Trachea (tissue), 1 donor: ENCODE measurements around the gene MFAP2.

DNA sequence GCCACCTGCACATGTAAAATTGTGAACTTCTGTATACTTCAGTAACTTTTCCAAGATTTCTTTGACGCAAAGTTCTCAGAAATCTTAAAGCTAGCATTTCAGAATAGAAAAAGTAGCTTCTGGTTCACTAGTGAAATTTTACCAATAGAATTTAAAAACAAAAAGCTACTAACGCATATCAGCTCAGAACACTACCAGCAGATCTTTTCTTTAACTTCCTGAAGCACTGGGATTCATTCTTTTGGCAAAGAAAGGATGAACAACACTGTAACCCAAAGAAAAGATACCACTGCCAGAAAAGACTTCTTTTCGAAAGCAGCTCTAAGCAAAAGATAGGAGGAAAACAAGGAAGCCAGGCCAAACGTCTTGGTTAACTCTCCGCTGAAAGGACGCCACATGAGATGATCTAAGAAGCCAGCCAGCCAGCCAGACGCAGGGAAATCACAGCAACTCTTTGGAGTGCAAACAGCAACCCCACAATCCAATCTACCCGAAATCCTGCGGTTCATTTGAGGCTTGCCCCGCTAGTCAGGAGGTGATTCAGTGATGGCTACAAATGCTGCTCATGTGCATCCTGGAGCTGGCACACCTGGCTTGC lies 171.9 kb downstream of the NECAP2 start:
- PRO-cap = no peak

GRCh38 chr1:16613820-16614291 lies 173.3 kb downstream of the NECAP2 start:
- PRO-cap = no peak

- PRO-cap = no peak
Measured at GRCh38 chr1:16647210-16647944, 206.9 kb downstream of the NECAP2 start.

DNA sequence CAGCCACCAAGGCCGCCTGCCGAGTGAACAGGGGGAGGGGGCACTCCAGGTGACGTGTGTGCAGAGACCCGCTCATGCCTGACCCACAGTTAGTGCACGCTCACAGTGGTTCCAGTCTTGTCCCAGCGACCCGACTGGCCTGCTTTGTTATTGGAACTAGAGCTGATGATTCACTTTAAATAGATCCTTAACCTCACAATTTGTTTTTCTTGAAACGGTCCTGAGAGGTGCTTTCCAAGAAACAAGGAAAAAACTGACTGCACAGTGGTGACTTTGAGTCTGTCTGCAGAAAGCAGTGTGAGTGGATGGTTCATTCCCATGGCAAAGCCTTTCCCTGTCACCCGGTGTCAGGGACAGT lies 149.0 kb upstream of the CROCC start:
- PRO-cap = no peak

DNA sequence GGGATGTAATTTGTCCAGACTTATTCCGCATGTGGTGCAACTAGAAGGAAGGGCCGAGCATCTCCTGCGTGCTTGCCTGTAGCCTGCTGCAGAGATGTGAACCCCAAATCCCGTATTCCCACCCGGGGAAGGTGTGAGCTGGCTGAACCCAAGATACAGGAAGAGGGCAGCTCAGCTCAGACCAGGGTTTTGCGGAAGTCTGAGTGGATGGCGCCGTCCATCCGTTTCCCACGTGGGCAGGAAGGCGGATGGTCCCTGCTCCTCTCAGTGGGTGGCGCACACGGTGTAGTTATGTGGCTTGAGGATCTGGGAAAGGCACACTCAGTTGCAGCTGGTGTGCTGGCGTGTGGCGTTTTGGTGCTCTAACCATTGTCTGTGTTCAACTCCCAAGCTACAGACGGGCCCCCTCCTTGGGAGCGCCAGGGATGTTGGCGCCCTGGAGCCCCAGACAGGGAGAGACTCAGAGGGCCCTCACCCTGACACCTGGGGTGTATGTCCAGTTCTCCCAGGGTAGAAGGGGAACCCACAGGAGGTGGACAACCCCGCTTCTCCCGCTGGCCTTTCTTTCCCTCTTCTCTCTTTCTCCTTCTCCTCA lies 1.3 kb downstream of the CROCC start:
- PRO-cap = no peak

DNA sequence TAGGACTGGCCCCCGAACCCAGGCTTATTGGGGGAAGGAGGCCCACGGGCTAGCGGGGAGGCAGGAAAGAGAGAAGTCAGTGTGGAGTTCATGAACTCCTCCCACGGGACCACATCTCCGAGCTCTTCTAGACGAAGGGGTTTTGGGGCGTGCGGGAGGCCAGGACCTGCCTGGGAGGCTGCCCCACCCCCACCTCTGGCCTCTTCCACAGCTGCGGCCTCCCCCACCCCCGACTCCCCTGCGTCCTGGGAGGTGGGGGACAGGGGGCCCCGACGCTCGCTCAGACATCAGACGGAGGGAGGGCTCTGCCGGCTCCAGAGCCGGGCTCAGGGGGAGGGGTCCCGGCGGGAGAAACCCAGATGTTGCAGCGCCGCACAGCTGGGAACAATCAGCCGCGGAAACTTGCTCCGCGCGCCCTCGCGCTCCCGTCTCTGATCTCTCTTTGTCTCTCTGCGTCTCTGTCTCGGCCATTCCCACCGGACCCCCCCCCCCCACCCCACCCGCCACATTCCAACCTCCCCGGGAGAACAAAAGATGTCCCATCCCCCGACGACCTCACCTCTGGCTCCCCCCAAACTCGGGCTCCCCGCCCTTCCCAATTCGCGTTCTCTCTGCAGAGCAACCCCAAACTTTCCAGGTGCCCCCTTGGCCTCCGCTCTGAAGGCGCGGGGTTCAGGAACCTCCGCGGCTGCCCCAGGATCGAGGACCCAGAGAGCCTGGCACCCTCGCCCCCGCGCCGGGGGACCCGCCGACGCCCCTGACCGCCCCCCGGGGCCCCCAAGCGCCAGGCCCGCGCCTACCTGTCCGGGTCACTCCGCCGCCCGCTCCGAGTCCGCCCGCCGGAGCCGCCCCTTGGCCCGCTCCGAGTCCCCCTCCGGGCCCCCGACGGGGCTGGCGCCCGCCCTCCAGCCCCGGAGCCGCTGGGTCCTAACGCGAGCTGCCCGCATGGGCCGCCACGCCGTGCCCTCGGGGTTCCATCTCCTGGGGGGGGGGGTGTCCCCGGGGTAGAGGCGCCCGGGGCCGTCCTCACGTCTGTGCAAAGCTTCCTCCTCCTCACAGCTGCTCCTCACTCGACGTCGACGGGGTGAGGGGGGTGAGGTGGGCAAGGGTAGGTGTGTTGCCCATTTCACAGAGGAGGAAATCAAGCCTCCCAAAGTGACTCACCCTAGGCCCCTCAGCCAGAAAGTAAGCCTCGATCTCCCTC lies at the start of gene MFAP2:
MFAP2 (minus strand) TSS at position 834 of the 1,204 bp plus-strand sequence.
- PRO-cap = bidirectional peak, plus-strand start at position 387 of the sequence, minus-strand start at position 236 of the sequence; unidirectional peak, minus-strand start at position 444 of the sequence; unidirectional peak, minus-strand start at position 828 of the sequence

DNA sequence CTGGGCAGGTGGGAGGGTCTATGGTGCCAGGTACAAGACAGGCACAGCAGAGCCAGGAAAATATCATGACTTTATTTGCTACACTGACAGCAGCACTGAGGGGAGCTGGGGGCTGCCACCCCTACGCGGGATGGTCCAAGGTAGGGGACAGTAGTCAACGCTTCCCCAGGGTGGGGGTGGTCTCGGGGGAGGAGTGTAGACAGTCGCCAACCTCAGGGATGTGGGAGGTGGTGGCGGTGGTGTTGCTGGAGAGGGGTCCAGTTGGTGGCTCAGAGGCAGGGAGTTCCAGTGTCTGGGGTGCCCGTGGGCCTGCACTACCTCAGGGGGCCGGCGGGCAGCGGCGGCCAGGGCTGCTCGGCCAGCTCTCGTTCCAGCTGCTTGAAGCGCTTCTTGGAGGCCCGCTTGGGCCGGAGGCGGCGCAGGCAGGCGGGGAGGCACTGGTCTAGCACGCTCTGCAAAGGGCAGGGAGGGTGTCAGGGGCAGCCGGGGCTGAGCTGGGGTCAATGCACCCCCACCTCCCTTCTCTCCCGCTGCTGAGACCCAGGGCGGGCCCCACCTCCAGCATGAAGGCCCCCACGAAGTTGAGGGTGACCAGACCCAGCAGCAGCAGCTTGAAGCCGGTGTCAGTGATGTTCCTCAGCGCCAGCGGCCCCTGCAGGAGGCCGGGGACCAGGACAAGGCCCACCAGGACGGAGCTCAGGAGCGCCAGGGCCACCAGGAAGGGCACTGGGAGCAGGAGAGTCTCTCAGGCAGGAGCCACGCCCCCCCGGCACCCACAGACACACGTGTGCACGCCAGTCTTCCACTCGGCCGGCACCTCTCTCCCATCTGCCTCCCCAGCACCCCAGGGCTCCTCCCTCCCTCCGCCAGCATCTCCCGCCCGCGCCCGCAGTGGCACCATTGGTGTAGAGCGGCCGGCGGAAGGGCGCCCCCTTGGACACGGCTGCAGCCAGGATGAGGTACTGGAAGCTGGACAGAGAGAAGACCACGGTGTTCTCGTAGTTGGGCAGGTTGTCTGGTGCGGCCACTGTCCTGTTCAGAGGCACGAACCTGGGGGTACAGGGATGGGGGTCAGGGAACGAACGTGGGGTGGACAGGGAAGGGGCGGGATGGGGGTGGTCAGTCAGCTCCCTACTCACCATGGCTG lies 5.9 kb upstream of the MFAP2 start:
- PRO-cap = no peak

- PRO-cap = no peak
Measured at GRCh38 chr1:17045718-17045995, 8.2 kb downstream of the SDHB start.

GRCh38 chr1:17097093-17097588 lies 22.1 kb downstream of the PADI2 start:
- PRO-cap = no peak

GRCh38 chr1:17416296-17416995 lies 23.0 kb downstream of the RCC2 start:
- PRO-cap = no peak

GRCh38 chr1:17419534-17420021 lies 19.9 kb downstream of the RCC2 start:
- PRO-cap = no peak

DNA sequence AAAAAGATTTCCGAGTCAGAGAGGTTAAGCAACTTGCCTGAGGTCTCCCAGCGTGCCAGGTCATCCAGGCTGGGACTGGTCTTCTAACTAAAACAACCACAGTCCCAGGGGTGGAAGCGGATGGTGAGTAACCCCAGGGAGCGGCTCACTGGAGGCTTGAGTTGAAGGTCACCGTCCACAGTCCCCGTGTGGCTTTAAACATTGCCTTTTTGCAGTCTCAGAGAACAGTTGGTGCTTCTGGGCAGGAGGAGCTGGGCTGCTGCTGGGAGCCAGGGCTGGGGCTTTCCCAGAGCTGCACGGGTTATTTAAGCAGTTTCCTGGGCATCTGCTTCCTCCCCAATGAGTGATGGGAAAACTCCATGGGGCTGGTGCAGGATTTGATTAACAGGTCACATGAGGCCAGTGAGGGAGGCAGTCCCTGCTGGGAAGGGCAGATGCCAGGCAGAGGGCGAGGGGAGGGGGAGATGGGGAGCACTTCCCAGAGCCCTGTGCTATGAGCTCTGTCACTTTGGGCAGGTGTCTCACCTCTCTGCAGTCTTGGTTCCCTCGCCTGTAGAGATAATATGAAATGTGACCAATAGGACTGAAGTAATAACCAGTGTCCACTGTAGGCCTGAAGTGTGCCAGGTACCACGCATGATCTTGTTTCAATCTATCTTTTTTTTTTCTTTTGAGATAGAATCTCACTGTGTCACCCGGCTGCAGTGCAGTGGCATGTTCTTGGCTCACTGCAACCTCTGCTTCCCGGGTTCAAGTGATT lies 12.4 kb downstream of the ARHGEF10L start:
- PRO-cap = no peak

- PRO-cap = no peak
Measured at GRCh38 chr1:17565258-17566194, 26.0 kb downstream of the ARHGEF10L start.

DNA sequence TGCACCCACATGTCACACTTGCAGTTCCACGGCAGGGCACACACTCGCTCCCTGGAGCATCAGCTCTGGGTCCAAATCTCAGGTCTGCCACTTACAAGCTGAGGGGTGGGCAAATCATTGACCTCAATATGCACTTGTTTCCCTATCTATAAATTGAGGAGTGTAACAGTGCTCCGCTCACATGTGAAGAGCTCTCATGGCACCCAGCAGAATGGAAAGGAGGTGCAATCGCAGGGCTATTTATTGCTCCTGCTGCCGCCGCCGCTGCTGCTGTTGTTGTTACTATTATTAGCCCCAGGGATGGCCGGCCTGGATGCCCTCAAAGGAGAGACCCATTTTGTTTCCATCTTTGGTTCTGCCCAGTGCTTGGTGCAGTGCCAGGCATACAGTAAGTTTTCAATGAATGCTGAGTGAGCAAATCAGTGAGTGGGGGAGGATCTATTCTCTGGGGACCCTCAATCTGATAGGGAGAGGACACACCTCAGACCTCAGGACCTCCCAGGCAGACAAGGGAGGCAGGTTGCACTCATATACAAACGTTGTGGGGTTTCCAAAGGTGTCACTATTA lies 136.1 kb downstream of the ACTL8 start:
- PRO-cap = no peak

GRCh38 chr1:18107162-18107451 lies 491 bp upstream of the IGSF21 start:
- PRO-cap = no peak

- PRO-cap = no peak
Measured at GRCh38 chr1:18110987-18111530, 3.5 kb downstream of the IGSF21 start.

GRCh38 chr1:18119351-18119737 lies 11.7 kb downstream of the IGSF21 start:
- PRO-cap = no peak

DNA sequence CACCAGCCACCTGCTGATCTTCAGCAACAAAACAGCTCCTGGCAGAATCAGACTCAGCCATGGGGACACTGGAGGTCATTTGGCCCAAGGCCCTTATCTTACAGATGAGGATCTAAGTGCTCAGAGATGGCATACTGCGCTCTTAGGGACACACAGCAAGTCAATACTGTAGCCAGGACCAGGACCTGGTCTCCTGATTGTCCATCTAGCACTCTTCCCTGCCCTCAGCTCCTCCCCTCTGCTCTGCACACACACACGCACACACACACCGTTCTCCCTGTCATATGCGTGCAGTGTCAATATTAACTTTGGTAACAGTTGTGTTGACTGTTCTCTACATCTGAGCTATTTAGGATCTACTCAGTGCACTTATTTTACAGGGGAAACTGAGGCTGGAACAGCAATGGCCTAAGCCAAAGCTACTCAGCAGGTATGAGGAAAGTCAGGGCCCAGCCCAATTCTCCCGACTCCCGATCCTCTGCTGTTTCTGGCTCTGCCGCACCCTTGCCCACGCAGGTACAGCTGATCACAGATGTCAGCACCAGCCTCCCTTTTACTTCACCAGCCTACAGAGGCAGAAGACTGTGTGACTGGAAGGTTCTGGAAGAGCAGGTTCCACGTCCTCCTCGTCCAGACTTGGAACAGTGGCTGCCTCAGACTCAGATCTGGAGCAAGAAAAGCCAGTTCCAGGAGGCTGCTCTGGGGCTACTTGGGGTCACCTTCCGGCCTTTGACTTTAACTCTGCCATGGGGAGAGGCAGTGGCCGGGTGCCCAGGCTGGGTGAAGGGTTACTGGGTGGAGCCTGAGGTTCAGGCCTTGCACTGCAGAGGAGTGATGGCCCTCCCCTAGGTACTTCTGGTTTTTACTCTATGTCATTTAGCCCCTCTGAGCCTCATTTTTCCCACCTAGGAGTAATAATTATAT lies 16.2 kb upstream of the KLHDC7A start:
- PRO-cap = no peak

- PRO-cap = unidirectional peak, plus-strand start at chr1:18913443
Measured at GRCh38 chr1:18912932-18913708, 10.8 kb upstream of the ALDH4A1 start.

- PRO-cap = no peak
Measured at GRCh38 chr1:18925148-18925774, 22.9 kb upstream of the ALDH4A1 start.